Measurements from ENCODE around the gene PTPN3.

DNA sequence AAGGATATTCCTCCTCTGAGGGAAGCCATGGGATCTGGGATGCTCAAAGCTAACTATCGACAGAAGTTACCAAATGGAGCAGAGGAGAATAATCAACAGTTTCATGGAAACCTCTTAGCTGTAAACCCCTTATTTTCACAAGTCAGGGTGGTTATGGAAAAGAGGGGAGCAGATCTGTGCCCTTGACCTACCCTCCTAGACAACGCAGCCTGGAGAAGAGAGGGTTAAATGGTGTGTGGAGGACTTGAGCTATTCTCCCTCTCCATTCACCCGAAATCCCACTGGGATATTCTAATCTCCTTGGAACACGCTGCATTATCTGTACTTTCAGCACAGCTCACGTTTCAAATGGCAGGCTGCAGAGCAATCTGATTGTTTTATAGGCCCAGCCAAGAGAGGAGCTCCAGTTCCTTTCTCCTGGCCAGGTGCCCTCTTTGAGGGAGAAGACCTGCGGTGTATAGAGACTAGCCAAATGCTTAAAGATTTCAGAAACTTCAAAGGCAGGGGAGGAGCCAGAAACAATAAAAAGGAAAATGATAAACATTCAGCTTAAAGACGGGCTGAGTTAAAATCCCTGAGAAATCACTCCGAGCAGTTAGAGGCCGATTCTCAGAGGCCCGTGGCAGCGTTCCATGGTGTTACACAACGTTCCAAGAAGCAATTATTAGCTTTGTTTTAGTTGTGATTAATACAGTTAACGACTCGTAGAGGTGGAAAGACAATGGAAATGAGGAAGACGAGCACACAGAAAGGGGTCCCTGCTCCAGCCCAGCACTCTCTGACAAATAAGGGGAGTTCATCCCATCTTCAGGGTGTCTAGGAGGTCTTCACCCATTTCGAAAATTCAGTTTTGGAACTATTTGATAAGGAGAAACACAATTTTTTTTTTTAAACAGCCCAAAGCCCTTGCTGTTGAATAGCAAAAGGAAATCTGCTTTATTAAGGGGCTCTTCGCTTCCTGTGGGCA, 564.1 kb upstream of the KLF4 start:
- RRBS = no CpG with 5 or more reads among the region's 17 CpGs
CAGE:
- cytosol, long polyA plus RNA = no peak
- long polyA plus RNA = no peak
- nucleus, long polyA plus RNA = no peak

GRCh38 chr9:108057194-108057855, 567.8 kb upstream of the KLF4 start:
- RRBS = no CpG with 5 or more reads among the region's 4 CpGs
CAGE:
- cytosol, long polyA plus RNA = no peak
- long polyA plus RNA = no peak
- nucleus, long polyA plus RNA = no peak

DNA sequence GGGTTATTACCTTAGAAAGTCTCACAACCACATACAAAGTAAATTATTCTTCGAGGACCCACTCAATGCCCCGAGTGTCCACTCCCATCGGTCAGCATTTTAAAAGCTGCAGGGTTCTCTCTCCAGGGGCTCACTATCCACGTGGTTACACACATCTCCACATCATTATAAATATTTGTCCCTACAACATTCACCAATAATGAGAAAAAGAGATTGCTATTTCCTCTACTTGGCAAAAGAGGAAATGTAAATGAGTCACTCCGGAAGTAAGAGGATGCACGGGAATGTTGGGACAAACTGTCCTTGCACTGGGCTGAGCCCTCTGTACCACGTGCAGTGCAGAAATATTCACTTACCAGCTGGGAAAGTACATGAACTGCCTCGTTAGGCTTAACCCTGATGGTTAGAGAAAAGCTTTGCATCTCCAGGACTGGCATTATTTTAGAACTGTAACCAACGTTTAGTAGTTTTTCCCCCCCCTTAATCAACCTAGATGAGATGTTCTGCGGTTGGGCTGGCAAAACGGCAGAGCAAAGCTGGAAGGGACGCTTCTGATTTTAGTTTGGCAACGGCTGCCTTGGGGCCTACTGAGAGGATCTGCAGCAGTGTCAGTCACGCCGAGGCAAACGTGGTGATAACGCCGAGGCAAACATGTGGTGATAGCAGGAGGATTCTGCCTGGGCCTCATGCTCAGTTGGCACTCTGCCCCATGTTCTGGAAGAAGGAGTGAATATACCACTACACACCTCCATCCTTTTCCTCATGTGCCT, 661.2 kb upstream of the KLF4 start:
- RRBS = no CpG with 5 or more reads among the region's 18 CpGs
CAGE:
- cytosol, long polyA plus RNA = no peak
- long polyA plus RNA = no peak
- nucleus, long polyA plus RNA = no peak

- RRBS = no CpG with 5 or more reads among the region's 2 CpGs
CAGE:
- cytosol, long polyA plus RNA = no peak
- long polyA plus RNA = no peak
- nucleus, long polyA plus RNA = no peak
Observed at GRCh38 chr9:108221911-108222170, 633.9 kb downstream of the ACTL7B start.

GRCh38 chr9:108440044-108440433, 415.7 kb downstream of the ACTL7B start:
- RRBS = no CpG with 5 or more reads among the region's 2 CpGs
CAGE:
- cytosol, long polyA plus RNA = no peak
- long polyA plus RNA = no peak
- nucleus, long polyA plus RNA = no peak

DNA sequence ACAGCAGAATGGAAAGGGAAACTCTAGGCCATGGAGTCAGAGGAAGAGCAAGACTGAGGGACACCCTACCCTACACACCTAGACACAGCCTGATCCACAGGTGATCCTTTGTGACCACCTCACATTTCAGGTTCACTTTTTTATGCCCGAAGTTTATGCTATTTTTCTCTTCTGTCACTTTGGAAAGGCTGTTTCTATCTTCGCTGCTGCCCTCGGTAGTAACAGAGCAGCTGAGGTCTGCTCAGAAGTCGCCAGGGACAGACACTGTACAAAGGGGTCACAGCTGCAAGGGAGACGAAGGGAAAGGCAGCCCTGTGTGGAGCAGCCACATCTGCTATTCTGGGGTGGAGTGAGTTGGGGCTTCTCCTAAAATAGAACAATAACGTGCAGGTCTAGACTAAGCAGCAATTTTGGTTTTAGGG, 72.5 kb downstream of the ACTL7B start:
- RRBS = no CpG with 5 or more reads among the region's 6 CpGs
CAGE:
- cytosol, long polyA plus RNA = no peak
- long polyA plus RNA = no peak
- nucleus, long polyA plus RNA = no peak

DNA sequence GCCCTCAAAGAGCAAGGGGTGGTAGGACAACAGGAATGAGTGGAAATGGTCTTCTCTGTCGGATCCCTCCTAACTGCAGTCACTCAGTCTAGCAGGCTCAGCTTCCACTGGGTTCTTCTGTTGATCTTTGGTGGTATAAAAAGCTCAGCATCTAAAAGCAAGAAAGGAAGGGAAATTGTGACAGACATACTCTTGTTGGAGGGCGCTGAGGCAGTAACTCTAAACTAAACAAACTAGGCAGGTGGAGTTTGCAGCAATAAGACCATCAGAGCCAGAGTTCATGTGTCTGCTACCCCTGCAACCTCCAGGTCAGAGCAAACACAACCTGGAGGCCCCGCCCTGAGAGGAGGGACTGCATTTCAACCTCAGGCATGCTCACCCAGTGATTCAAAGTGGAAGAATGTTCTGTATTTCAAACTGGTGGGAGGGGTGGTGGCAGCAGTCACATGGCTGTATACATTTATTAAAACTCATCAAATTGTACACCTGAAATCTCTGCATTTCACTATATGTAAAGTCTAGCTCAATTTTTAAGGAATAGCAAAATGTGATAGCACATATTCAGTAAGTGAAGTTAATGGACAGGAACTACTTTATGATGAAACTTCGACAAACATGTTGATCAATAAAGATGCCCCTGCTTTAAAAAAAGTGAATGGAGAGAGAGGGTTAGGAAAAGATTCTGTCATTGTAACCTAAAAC, 7.1 kb downstream of the ACTL7A start:
- RRBS = no CpG with 5 or more reads among the region's 4 CpGs
CAGE:
- cytosol, long polyA plus RNA = no peak
- long polyA plus RNA = no peak
- nucleus, long polyA plus RNA = no peak

DNA sequence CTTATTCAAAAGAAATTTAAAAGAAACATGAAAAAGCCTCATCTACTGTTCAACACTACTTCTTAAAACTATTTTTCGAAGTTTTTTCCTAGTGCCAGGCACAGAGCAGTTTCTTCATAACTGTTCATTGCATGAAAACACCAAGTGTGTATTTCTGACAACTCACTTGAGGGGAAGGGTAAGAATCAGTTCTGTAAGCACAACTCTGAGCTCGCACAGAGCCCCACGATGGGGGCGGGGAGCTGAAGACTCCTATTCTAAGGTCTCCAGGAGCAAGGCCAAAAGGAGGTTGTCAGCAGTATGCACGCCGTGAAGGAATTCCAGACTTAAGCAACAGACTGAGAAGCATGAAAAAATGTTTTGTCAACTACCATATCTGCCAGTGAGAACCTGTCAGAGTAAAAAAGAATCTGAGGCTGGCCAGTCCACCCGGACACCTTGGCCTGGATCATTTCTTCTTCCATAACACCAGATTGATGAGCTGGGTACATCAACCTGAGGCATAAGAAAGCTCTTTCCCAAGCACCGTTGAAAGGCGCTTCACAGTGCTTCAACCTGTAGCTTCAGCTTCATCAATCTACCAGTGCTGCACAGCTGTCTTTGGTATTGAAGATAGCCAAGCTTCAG, 1.0 kb upstream of the CTNNAL1 start:
- RRBS = no CpG with 5 or more reads among the region's 9 CpGs
CAGE:
- cytosol, long polyA plus RNA = no peak
- long polyA plus RNA = no peak
- nucleus, long polyA plus RNA = no peak

GRCh38 chr9:109017277-109018499, 4.4 kb upstream of the CTNNAL1 start:
- RRBS = no CpG with 5 or more reads among the region's 8 CpGs
CAGE:
- cytosol, long polyA plus RNA = no peak
- long polyA plus RNA = no peak
- nucleus, long polyA plus RNA = no peak

DNA sequence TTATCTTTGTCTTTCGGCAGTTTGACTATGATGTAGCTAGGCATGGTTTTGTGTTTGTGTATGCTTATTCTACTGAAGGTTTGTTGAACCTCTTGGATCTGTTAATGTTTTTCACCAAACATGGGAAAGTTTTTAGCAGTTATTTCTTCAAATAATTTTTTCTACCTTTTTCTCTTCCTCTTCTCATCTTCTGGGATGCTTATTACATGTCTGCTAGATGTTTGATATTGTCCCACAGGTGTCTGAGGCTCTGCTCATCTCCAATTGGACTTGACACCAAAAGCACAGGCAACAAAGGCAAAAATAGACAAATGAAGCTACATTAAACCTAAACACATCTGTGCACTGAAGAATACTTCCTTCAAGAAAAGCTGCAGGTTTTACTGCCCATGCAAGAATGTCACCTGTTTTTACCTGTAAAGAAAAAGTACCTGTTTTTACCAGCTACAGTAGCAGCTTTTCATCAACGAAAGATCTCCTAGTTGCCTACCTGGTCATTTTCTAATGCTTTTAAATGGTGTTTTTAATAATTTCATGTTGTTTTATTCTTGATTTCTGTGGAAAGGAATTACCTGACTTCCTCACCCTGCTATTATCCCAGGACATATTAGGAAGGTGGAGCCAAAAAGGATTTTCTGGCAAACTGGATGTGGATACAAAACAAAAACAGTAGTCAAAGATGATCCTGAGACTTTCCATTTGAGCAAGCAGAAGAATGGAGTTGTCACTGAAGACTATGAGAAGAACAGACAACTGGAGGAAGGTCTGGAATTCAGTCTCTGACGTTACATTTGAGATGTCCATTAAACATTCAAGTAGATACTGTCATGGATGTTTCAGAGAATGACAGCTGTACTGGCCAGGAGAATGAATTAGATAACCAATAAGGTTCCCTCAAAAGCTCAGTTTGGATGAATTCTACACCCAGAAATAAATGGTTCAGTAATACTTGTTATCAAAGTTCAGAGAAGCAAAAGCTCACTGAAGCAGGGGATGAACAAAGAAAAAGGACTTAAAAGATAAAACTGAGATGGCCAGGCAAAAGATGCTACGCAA, 40.7 kb downstream of the TMEM245 start:
- RRBS = no CpG with 5 or more reads among the region's 4 CpGs
CAGE:
- cytosol, long polyA plus RNA = no peak
- long polyA plus RNA = no peak
- nucleus, long polyA plus RNA = no peak

GRCh38 chr9:109099047-109099592, 20.6 kb downstream of the TMEM245 start:
- RRBS = no CpG with 5 or more reads among the region's 2 CpGs
CAGE:
- cytosol, long polyA plus RNA = no peak
- long polyA plus RNA = no peak
- nucleus, long polyA plus RNA = no peak

- RRBS = no CpG with 5 or more reads among the region's 13 CpGs
CAGE:
- cytosol, long polyA plus RNA = no peak
- long polyA plus RNA = no peak
- nucleus, long polyA plus RNA = no peak
Observed at GRCh38 chr9:109316189-109316751, 4.6 kb downstream of the EPB41L4B start.

GRCh38 chr9:109317999-109318834, 2.6 kb downstream of the EPB41L4B start:
- RRBS = no CpG with 5 or more reads among the region's 14 CpGs
CAGE:
- cytosol, long polyA plus RNA = no peak
- long polyA plus RNA = no peak
- nucleus, long polyA plus RNA = no peak

DNA sequence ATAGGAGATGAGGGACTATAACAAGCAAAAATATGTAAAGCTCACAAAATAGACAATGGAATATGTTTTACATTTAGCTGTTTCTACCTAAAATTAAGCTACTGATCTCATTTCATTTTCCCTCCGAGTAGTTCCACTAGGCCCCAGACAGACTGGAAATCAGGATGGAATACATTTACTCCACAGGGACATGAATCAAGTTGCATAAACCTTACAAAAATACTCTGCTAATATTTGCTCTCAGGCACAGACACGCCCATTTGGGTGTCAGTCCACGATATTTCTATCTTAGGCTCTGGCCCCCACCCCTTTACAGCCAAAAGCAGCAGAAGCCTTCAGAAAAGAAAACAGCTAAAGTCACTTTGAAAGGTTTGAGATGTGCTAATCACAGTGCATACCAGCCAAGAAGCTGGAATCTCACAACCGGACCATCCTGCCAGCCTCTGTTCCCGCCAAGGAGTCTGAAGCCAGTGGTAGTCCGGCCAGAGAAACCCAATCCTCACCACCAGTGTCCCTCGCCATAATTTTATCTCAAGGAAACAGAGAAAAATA, 22.6 kb downstream of the PTPN3 start:
- RRBS = 60% methylated on average over 3 of the region's 7 CpGs
CAGE:
- cytosol, long polyA plus RNA = no peak
- long polyA plus RNA = no peak
- nucleus, long polyA plus RNA = no peak

DNA sequence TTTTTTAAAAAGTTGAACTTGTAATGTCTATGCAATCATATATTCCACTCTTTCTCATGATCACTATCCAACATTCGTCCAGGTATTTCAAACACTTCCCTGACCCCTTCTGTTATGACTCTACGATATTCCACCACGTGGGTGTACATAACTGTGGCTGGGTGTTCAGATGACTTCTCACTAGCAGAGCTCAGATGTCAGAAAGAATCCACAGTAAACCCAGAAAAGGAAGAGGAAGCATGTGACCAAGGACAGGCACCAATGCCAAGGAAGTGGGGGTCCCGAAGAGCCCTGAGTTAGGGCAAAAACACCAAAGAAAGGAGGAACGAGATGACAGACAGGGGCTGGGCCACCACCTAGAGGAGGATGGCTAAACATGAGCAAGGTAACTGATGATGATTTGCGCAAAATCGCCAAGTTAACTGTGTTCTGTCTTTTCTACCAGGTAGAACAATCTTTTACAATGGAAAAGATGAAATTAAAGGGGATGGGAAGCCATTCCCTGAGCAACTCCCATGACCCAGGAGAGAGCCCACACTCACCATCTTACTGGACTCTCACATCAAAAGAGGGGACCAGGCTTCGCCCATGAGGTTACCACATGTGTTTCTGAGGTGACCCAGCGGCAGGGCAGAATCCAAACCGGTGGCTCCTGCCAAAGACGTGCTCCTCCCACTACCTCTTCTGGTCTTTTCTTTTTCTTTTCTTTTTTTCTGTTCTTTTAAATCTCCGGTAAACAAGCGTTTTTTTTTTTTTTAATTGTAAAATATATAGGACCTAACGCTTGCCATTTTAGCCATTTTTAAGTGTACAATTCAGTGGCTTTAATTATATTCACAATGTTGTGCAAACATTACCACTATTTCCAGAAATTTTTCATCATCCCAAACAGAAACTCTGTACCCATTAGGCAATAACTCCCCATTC, 19.6 kb downstream of the PTPN3 start:
- RRBS = 85% methylated on average over 3 of the region's 14 CpGs
CAGE:
- cytosol, long polyA plus RNA = no peak
- long polyA plus RNA = no peak
- nucleus, long polyA plus RNA = no peak

DNA sequence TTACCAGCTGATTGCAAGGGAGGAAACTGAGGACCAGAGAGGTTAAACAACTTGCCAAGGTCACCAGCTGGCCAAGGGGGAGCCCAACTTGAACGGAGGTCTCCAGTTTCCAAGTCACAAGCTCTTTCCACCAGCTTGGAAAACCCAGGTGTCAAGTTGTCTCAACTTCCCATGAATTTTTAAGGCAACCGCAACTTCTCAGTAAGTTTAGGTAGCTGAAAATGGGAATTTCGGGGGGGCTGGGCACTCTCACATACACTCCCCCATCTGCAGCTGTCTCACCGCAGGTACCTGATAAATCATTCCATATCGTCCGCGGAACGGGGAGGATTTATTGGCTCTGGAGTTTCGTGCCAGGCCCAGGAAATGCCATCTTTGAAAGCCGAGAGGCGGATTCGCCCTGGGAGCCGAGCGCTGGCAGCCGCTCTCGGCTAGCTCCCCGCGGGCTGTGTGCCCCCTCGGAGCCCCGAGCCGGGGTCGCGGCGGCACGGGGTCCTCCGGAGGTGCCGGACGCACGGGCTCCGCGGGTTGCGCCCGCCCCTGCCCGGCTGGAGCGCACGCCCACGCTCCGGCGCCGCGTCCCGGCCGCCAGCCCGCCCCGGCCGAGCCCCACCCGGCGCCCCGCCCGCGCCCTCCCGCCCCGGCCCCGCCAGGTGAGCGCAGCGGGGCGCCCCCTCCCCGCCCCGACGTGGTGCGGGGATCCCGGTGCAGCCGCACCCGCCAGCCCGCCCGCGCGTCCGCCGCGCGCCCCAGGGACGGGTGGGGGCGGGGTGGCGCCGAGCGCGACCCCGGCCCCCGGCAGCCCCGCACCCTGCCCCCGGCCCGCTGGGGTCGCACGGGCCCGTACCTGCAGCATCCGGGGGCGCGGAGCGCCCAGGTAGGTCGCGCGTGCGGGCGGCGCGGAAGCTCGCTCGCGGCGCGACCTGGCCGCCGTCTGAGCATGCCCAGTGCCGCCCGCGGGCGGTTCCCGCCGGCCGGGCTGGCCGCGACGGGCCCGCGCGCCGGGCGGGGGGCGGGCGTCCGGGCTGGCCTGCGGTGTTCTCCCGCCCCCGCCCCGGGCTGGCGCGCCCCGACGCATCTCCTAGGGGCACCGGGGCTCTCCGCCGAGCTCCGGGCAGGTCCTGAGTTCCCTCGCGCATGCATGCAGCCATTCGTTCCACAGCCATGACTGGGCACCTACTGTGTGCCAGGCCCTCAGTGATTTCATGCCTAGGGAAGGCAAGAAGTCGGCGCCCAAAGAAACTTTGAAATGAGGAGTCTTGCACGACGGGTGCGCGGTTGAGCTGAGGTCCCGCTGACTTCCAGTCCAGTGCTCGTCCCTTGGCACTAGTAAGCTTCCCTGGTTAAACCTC, at the start of gene PTPN3:
TSS of gene PTPN3 (minus strand) at position 936 of the 1,352 bp plus-strand sequence.
- RRBS = 3% methylated on average over 42 of the region's 145 CpGs
CAGE:
- cytosol, long polyA plus RNA = no peak
- long polyA plus RNA = no peak
- nucleus, long polyA plus RNA = no peak

DNA sequence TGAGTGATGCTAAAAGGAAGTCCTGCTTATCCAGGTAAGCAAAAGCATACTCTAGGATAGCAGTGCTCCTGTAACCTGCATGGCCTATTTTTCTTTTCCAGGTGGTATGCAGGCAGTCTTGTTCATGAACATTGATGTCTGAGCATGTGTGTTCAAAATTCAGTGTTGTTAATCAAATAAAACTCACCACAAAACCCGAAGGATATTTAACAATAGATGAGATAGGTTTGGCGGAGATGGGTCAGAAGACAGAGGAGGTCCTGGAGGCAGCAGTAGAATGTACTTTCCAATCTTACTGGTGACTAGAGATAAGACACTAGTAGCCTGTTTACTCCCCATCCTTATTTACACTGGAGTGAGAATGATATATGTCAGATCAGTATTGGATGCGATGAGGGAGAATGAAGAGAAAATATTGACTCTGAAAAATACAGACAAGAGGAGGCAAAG, 10.9 kb downstream of the PALM2AKAP2 start:
- RRBS = no CpG with 5 or more reads among the region's 3 CpGs
CAGE:
- cytosol, long polyA plus RNA = no peak
- long polyA plus RNA = no peak
- nucleus, long polyA plus RNA = no peak

DNA sequence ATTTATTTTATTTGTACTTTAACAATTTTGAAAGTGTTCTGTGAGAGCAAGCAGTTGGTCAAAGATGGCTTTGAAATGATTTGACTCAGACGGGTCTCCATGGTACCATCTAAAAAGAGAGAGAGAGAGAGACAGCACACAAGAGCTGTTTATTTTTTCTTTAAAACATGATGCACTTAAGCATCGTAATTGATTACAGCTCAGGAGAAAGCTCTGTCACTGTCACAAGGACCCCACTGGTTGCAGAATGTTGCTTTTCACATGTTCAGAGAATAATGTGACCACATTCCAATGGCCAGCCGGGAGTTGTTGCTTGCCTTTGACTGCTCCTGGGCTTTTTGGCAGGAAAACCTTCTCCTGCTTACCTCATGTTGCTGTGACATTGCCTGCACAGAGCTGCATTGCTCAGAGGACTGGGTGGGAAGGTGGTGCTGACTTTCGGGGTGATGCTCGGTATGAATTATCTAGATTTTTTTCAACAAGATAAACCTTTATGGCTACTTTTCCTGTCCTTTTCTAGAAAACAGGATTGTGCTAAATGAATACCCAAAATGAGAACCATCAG, 88.2 kb downstream of the PALM2AKAP2 start:
- RRBS = no CpG with 5 or more reads among the region's 5 CpGs
CAGE:
- cytosol, long polyA plus RNA = no peak
- long polyA plus RNA = no peak
- nucleus, long polyA plus RNA = no peak

- RRBS = no CpG with 5 or more reads among the region's 6 CpGs
CAGE:
- cytosol, long polyA plus RNA = no peak
- long polyA plus RNA = no peak
- nucleus, long polyA plus RNA = no peak
Observed at GRCh38 chr9:109918237-109918784, 138.3 kb downstream of the PALM2AKAP2 start.

GRCh38 chr9:109922519-109922978, 142.6 kb downstream of the PALM2AKAP2 start:
- RRBS = no CpG with 5 or more reads among the region's 1 CpG
CAGE:
- cytosol, long polyA plus RNA = no peak
- long polyA plus RNA = no peak
- nucleus, long polyA plus RNA = no peak